Esophagus muscularis mucosa (tissue), 4 donors: ENCODE measurements around the genes RBMX, SPANXA1, MAGEC3 and SPANXN3.

- PRO-cap, result no peak
- RAMPAGE, long total RNA, 4 experiments, result no peak in any of the 4 experiments
Measured at GRCh38 chrX:136715229-136715721, 65.5 kb downstream of the ARHGEF6 start.

- PRO-cap, result no peak
- RAMPAGE, long total RNA, 4 experiments, result no peak in any of the 4 experiments
Measured at GRCh38 chrX:136784309-136784689, 3.6 kb upstream of the ARHGEF6 start.

- PRO-cap, result no peak
- RAMPAGE, long total RNA, 4 experiments, result no peak in any of the 4 experiments
Measured at GRCh38 chrX:136873219-136874129, 7.1 kb downstream of the RBMX start.

GRCh38 chrX:136879709-136880831 is at the start of gene RBMX:
Gene RBMX, minus strand, starts transcription at chrX:136880725.
- PRO-cap, result unidirectional peak, plus-strand start at chrX:136880031; bidirectional peak, plus-strand start at chrX:136880308, minus-strand start at chrX:136880097; bidirectional peak, plus-strand start at chrX:136880884, minus-strand start at chrX:136880725
- RAMPAGE, long total RNA, 4 experiments, result start-site peak on the minus strand in 2 of 4 experiments, at chrX:136880721-136880728 at its widest, 3,132 to 3,795 reads per replicate

GRCh38 chrX:137566197-137567062 is 503 bp downstream of the ZIC3 start:
- PRO-cap, result no peak
- RAMPAGE, long total RNA, 4 experiments, result no peak in any of the 4 experiments

DNA sequence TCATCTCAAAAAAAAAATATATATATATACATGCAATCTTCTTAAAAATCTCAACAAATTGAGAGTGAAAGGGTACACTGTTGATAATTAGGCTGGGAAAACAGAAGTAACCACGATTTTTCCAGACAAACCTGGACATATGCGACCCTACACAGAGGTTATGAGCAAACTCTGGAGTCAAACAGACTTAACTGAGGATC is 85.2 kb downstream of the ZIC3 start:
- PRO-cap, result no peak
- RAMPAGE, long total RNA, 4 experiments, result no peak in any of the 4 experiments

- PRO-cap, result unidirectional peak, plus-strand start at chrX:139204002; unidirectional peak, plus-strand start at chrX:139204138
- RAMPAGE, long total RNA, 4 experiments, result start-site peak on the minus strand in 2 of 4 experiments, at chrX:139204096-139204356 at its widest, 7 to 14 reads per replicate
Measured at GRCh38 chrX:139203927-139204740, 326.4 kb upstream of the F9 start.

GRCh38 chrX:139908045-139908530 is 24.8 kb downstream of the ATP11C start:
- PRO-cap, result no peak
- RAMPAGE, long total RNA, 4 experiments, result no peak in any of the 4 experiments

GRCh38 chrX:140783111-140783650 is 219.2 kb upstream of the SPANXB1 start:
- PRO-cap, result no peak
- RAMPAGE, long total RNA, 4 experiments, result no peak in any of the 4 experiments

DNA sequence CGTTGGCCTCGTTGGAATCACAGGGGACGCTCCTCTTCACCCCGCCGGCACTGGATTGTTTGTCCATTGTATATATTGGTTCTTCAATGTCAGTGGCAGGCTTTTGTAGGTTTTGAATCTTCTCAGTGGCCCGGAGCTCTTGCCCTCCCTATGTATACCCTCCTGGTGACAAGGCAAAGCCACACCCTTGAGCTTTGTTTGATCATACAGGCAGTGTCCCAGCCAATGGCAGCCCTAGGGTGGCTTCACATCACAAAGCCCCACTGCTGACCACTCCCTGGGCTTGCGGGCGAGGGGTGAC is at the start of gene SPANXA1:
TSS of gene SPANXA1 (minus strand) at position 127 of the 301 bp plus-strand sequence.
- PRO-cap, result no peak
- RAMPAGE, long total RNA, 4 experiments, result no peak in any of the 4 experiments

GRCh38 chrX:141837959-141838567 is at the start of gene MAGEC3:
Gene MAGEC3, plus strand, starts transcription at chrX:141838316.
- PRO-cap, result no peak
- RAMPAGE, long total RNA, 4 experiments, result no peak in any of the 4 experiments

DNA sequence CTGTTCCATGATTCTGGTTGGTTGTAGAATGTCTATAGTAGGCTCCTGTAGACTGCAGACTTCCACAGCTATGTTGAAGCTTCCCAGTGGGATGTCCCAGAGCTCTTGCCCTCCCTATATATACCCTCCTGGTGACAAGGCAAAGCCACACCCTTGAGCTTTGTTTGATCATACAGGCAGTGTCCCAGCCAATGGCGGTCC is at the start of gene SPANXN3:
TSS of gene SPANXN3 (minus strand) at position 93 of the 201 bp plus-strand sequence.
- PRO-cap, result no peak
- RAMPAGE, long total RNA, 4 experiments, result no peak in any of the 4 experiments

GRCh38 chrX:144418579-144418904 is 698.0 kb upstream of the SPANXN2 start:
- PRO-cap, result no peak
- RAMPAGE, long total RNA, 4 experiments, result no peak in any of the 4 experiments

DNA sequence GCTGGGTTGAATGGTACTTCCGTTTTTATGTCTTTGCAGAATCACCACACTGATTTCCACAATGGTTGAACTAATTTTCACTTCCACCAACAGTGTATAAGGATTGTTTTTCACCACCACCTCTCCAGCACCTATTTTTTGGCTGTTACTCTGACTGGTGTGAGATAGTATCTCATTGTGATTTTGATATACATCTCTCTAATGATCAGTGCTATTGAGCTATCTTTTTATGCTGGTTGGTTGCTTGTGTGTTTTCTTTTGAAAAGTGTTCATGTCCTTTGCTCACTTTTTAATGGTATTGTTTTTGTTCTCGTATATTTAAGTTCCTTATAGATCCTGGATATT is 584.4 kb upstream of the SPANXN1 start:
- PRO-cap, result no peak
- RAMPAGE, long total RNA, 4 experiments, result no peak in any of the 4 experiments

- PRO-cap, result no peak
- RAMPAGE, long total RNA, 4 experiments, result no peak in any of the 4 experiments
Measured at GRCh38 chrX:146877522-146877881, 63.0 kb upstream of the CXorf51A start.

- PRO-cap, result no peak
- RAMPAGE, long total RNA, 4 experiments, result no peak in any of the 4 experiments
Measured at GRCh38 chrX:147183168-147183509, 368.6 kb upstream of the CXorf51A start.

DNA sequence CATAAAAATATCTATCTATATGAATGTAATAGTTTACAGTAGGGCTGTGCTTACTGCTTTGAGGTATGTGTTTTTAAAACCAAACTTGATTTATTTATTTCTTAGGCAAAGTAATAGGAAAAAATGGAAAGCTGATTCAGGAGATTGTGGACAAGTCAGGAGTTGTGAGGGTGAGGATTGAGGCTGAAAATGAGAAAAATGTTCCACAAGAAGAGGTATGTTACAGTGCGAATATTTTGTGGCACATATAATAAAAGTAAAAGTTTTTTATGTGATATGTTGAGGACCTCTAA is 24.6 kb downstream of the FMR1 start:
- PRO-cap, result no peak
- RAMPAGE, long total RNA, 4 experiments, result no peak in any of the 4 experiments

DNA sequence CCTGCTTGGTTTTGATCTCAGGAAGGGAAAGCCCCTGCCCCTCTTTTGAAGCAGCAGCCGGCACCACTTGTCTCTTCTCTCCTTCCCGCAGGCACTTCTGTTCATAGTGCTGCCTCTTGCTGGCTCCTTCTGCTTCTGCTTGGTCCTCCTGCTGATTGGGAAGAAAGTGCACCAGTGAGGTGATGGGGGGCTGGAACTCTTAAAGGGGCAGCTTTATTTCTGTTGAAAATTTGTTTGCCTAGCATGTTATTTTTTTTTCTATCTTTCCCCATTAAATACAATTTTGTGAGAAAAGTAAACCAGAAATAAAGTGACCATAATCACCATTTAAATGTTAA is 2.2 kb upstream of the AFF2 start:
- PRO-cap, result no peak
- RAMPAGE, long total RNA, 4 experiments, result no peak in any of the 4 experiments

DNA sequence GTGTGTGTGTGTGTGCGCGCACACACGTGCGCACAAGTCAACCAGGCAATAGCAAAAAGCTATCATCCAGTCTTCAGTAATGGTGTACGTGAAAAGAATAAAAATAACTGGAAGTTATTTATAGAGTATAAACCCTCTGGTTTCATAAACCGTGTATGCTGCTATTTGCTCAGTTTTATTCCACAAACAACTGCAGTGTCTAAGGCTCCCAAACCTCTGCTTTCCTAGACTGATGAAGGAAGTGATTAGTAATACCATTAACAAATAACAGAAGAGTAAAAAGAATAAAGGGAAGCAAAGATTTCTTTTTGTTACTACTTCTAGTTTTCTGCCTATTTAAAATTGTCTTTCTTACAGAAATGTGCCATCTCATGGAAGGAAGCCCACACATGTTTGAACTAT is 76.9 kb downstream of the AFF2 start:
- PRO-cap, result unidirectional peak, minus-strand start at position 224 of the sequence
- RAMPAGE, long total RNA, 4 experiments, result no peak in any of the 4 experiments

GRCh38 chrX:148609600-148610649 is 109.5 kb downstream of the AFF2 start:
- PRO-cap, result no peak
- RAMPAGE, long total RNA, 4 experiments, result no peak in any of the 4 experiments